Skeletal muscle cell (primary cell): ENCODE measurements around a stretch of chr17.

GRCh38 chr17:50731501-50732011 lies 12.2 kb downstream of the LUC7L3 start:
- RRBS: no CpG with 5 or more reads among the region's 4 CpGs

- RRBS: no CpG with 5 or more reads among the region's 2 CpGs
Measured at GRCh38 chr17:50753555-50754059, 13.7 kb downstream of the ANKRD40CL start.

- RRBS: no CpG with 5 or more reads among the region's 6 CpGs
Measured at GRCh38 chr17:50853042-50853671, 13.0 kb downstream of the TOB1 start.

DNA sequence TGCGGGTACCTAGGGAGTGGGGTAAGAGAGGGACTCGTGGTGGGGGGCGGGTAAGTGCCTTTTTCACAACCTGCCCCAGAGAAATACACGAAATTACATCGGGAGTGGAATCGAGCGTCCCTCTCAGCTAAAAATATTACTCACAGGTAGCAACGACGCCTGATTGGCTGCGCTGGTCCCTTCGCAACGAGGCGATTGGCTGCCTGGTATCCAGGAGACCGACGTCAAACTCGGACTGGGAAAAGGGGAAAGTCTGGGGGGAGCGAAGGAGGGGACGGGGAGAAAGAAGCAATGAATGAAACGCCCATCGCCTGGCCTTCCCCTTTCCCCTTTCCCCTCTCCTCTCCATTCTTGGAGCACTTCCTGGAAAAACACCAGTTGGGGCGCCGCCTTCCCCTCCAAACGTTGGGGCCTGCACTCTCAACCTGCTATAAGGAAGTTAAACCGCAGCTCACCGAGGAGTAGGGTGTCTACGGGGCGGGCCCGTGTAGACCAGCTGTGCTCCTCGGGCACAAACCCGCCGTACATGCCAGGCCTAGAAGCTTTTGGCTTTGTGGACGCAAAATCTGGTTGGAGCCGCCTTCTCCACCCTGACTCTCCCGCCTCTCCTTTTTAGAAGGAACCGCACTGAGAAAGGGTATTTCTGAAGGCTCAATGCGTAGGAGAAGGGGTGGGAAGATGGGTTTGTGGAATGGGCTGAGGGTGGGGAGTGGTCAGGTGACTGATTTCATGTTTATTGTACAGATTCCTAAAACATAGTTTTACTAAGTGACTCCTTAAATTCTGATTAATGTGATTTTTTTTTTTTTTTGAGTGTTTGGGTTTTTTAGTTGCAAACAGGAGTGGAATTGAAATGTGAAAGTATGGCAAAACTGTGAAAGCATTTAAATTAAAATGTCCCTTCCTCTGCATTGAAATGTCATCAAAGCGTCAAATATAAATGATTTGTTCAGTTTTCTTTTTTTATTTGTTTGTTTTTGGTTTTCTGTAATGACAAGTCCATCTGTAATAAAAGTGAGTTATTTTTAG lies 1.5 kb upstream of the TOB1 start:
- RRBS: no CpG with 5 or more reads among the region's 37 CpGs

GRCh38 chr17:50883943-50884373 lies 17.8 kb upstream of the TOB1 start:
- RRBS: no CpG with 5 or more reads among the region's 3 CpGs

- RRBS: no CpG with 5 or more reads among the region's 6 CpGs
Measured at GRCh38 chr17:50956816-50957153, 90.6 kb upstream of the TOB1 start.

GRCh38 chr17:51118329-51118914 lies 2.2 kb downstream of the SPAG9 start:
- RRBS: no CpG with 5 or more reads among the region's 9 CpGs

DNA sequence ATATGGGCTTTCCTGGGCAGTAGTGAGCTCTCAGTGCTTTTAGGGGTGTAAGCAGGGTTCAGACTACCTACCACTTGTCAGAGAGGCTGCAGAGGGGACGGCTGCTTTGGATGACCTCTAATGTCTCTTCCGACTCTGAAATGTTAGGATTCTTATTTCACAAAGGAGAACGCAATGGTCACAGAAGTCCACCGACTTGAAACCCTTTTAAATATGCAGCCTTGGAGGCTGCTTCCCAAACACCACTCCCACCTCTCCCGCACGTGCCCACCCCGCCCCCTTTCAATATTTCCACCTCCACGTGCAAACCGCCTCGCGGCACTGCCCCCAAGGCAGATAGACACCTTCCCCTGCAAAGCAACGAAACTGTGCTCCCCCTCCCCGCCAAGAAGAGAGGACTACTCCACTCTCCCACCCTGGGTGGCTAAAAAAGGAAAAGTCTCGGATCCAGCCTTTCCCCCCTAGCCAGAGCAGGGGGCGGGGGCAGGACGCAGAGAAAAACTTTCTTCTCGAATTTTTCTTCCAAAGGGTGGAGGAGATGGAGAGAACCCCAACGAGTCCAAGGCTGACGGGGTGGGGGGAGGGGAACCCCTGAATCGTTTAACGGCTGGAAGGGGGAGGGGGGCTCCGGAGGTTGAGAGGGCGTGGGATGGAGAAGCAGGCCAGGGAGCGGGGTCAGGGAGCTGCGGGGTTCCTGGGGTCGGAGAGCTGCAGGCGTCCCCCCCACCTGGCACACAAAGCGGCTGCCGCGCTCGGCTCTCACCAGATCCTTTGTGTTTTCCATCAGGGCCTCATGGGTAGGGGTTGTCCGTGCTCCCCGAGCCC lies 565 bp downstream of the MBTD1 start:
- RRBS: no CpG with 5 or more reads among the region's 33 CpGs

GRCh38 chr17:53500913-53501505 lies 321.7 kb upstream of the KIF2B start:
- RRBS: no CpG with 5 or more reads among the region's 1 CpG

GRCh38 chr17:55727956-55728207 lies 5.2 kb upstream of the TMEM100 start:
- RRBS: no CpG with 5 or more reads among the region's 1 CpG

DNA sequence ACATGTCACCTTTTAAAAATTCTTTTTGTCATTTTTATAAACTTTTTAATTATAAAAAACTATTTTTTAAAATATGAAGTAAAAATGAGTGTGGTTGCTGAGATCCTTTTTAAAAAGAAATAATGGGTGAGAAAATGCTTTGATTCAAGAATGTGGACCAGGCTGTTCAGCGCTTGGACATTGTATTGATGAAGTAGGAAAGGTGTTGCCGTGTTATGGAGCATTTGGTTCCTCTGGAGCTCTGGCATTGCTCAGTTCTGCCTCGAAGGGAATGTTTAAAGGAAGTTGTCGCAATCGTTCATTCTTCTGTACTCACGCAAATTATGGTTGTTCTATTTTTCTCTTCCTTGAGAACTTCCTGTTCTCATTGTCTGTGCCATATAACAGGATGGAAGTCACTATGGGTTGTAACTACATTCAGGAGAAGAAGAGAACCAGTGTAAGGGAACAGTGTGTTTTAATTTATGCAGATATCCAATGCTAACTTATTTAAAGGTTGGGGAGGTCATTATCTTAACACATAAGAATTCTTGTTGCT lies 12.9 kb downstream of the PCTP start:
- RRBS: no CpG with 5 or more reads among the region's 6 CpGs

GRCh38 chr17:56203473-56204004 lies 50.3 kb downstream of the ANKFN1 start:
- RRBS: no CpG with 5 or more reads among the region's 7 CpGs

DNA sequence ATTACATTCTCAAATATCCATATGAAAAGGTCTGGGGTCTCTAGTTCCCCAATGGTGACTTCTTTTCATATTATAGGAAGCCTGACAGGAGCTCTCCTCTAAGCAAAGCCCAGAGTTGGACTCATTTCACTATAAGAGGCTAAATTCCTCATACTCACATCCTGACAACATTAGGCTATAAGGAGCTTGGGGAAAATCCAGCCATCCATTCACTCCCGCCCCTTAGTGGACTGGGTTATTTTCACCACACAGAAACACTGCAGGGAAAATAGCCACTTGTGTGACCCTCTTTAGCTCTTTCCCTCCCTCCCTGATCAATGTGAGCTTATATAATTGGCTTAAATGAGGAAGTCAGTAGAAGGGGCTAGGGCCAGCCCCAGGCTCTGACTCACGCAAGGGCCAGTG lies 23.8 kb downstream of the TRIM25 start:
- RRBS: no CpG with 5 or more reads among the region's 2 CpGs

DNA sequence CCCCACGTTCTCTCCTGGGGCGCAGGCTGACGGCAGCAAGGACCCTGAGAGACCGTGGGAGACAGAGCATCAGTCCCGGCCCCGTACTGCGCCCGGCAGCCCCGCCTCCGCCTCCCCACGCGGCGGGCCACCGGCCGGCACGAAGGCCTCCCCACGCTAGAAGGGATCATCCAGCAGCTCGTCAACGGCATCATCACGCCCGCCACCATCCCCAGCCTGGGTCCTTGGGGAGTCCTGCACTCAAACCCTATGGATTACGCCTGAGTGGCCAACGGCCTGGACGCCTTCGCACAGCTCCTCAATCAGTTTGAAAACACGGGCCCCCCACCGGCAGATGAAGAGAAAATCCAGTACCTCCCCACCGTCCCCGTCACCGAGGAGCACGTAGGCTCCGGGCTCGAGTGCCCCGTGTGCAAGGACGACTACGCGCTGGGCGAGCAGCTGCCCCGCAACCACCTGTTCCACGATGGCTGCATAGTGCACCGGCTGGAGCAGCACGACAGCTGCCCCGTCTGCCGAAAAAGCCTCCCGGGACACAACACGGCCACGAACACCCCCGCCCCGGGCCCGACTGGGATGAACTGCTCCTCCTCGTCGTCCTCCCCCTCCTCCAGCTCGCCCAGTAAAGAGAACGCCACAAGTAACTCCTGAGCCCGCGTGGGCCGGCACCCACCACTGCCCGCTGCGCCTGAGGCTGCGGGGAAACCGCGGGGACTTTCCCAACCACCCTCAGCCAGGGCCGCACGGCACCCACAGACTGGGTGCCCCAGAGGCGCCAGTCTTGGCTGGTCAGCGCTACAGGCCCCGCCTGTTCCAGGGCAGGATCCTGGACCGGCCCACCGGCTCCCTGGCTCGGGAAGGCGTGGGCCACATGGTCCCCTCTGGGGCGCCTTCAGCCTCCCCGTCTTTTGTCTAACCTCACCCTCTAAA lies 39.0 kb upstream of the AKAP1 start:
- RRBS: 3% methylated on average over 19 of the region's 73 CpGs

GRCh38 chr17:57106455-57107184 lies 21.6 kb downstream of the AKAP1 start:
- RRBS: no CpG with 5 or more reads among the region's 13 CpGs

GRCh38 chr17:57242074-57242599 lies 14.2 kb upstream of the MSI2 start:
- RRBS: no CpG with 5 or more reads among the region's 8 CpGs

- RRBS: no CpG with 5 or more reads among the region's 4 CpGs
Measured at GRCh38 chr17:57259010-57259692, 2.8 kb downstream of the MSI2 start.

DNA sequence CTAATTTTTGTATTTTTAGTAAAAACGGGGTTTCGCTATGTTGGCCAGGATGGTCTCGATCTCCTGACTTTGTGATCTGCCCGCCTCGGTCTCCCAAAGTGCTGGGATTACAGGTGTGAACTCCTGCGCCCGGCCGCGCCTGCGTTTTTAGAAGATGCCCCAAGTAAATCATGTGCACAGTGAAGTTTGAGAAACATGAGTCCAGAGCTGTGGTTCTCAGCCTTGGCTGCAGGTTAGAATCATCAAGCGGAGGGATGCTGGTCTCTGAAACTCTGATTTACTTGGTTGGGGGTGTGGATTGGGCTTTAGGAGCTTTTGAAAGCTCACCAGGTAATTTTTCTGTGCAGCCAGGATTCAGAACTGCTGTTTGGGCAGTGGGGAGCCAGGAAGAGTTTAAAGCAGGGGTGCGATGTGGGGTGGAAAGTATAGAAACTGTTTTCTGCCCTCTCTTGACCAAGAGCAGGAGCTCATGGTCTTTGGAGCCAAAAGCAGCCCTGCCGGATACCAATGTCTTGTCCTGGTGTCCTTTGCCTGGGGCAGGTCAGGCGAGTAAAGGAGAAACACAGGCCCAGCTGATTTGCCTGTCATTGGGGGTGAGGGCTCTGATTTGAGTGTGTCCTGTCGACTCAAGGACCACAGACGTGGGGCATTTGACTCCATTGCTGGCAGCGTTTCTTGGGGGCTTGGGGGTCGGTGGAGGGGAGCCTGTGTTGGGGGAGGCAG lies 58.6 kb downstream of the MSI2 start:
- RRBS: no CpG with 5 or more reads among the region's 18 CpGs